SEM (cell line): ENCODE results near the genes COL24A1, CLCA2 and CLCA4.

- PRO-cap: no peak
Observed at GRCh38 chr1:85328801-85329457, 52.5 kb upstream of the BCL10 start.

DNA sequence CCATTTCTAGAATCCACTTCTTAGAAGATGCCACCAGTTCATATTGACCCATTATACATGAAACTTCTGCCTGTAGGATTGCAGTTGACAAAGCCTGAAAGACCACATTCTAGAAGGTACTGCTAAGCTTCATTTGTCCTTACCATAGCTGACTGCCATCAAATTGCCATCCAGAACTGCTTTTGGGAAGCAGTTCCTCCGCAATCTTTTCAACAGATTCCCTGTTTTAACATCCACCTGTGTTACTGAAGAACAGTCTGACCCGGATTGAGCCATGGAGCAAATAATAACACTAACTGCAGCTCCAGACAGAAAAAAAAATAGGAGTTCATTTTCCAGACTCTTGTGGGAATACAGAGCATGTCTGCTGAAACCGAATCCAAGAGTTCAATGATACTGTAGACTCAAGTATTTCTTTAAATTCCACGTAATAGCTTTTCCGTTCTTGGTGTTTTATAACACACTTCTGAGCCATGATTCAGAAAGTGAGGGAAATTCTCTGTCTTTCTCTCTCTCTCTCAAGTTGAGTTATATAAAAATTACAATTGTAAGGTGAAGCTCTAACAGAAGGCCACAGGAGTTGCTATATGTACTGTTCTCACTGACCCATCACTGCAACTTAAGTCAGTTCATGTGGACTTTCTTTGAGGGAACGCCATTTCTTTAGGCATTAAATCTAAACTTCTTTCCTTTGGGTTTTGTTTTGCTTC, 60.6 kb downstream of the DDAH1 start:
- PRO-cap: no peak

- PRO-cap: no peak
Observed at GRCh38 chr1:85525433-85526149, 55.0 kb upstream of the CCN1 start.

DNA sequence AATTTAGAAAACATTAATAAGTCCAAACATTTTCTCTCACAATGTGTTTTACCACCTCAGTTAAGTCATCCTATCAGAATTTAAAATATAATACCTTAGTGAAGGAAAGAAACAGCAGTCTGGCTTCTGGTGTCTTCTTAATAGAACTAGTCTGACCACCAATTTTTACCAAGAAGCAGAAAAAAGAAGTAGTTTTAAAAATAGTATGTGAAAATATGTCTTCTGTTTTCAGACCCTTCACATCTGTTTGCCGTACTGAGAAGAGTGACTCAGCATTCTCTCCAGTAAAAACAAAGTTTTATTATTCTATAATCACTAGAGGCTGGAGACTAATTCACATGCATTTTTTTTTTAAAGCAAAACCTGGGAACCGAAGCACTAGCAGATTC, 163.8 kb downstream of the COL24A1 start:
- PRO-cap: no peak

DNA sequence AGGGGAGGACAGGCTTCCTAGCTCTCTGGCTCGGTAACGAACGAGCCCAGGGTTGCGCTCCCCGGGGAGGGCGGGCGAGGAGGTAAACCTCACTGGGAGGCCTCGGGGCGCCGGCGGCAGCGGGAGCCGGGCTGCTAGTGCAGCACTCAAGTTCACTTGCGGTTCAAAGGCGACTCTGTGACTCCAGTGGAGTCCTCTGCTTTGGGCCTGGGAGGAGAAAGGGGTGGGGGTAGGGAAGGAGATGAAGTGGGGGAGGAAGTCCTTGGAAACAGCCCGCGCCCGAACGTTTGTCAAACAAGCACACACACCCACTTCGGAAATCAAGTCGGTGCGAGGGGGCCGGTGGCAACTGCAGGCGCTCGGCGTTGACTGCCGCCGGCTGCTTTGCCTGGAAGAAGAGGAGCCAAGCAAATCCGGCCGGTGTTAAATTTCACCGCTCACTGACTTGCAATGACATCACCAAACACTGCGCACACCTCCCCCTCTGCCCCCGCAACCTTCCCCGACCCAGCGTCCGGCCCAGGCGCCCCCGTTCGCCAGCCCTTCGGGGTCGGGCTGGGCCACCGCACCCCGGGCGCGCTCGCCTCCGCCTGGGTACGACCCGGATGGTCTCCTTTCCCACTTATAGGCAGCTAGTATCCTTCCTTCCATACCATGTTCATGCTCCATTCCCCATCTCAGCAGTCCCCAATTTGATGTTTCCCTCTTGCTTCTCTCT, at the start of gene COL24A1:
Gene COL24A1 (minus strand): TSS at position 188 of the 718 bp plus-strand sequence.
- PRO-cap: no peak

GRCh38 chr1:86423410-86424377, at the start of gene CLCA2:
TSS of gene CLCA2 (plus strand) at chr1:86424171.
- PRO-cap: no peak

- PRO-cap: no peak
Observed at GRCh38 chr1:86546731-86547466, at the start of gene CLCA4. TSS of gene CLCA4 (plus strand) at chr1:86547078.

DNA sequence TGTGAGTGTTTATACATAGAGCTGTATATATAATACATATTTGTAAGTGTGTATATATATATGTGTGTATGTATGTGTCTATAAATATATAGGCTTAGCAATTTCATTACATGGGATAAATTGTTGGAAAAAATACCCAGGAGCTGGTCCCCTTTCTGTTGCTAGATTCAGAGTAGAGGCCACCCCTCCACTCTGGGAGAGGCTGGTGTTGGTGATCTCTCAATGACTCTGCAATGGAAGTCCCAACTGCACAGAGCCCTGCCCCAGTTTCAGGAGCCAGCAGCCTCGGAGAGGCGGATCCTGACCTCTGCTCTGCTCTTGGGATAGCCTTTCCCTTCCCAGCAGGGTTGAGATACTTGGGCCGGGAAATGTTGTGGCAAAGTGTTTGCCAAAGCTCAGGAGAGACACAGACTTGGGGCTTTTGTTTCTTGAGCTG, 194.2 kb upstream of the LMO4 start:
- PRO-cap: no peak

DNA sequence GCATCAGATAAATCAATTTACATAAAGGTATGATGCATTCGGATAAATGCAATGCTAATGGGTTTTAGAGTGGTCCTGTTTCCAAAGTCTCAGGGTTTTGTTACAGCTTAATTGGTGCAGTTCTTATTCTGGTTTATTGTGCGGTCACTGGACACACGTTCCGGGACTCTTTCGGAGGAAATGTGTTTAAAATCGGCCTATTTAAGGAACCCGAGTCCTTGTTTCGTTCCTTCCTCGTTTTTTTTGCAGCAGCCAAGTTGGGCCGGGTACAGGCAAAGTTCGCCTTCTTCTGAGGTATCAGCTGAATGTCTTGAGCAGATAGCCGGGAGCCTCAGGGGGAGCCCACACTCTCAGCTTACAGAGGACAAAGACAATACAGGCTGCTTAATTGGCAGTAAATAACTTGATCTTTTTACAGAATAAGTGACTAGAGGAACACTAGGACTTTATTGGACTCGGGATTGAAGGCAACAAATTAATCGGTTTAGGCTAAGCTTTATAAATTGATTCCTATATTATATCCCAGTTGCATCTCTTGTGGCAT, 1.8 kb downstream of the LMO4 start:
- PRO-cap: unidirectional peak, plus-strand start at position 229 of the sequence; unidirectional peak, plus-strand start at position 314 of the sequence

DNA sequence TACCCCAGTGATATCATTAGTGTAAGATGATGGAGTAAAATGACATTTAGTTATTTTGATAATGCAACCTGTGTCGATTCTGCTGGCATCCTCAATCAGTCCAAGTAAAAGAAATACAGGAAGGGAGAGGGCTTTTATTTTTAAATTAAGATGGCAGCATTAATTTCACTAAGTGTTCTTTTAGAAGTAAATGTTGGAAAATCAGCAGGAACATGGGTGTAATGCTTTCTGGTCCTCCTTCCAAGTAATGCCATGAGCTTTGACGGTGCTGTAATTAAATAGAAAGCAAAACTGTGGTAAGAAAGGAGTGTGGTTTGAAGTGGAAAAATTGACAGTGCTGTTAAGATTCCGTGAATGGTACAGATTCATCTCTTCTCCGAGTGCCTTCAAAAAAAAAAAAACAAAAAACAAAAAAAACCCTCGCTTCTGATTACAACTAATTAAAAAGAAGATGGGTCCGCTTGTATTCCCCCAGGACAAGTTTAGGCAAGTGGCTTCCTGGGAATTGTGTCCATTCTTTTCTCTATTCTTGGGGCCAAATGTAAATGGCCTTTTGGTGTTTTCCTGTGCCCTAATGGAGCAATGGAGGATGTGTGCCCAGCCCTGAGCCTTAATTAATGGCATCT, 5.0 kb downstream of the LMO4 start:
- PRO-cap: bidirectional peak, plus-strand start at position 334 of the sequence, minus-strand start at position 251 of the sequence

DNA sequence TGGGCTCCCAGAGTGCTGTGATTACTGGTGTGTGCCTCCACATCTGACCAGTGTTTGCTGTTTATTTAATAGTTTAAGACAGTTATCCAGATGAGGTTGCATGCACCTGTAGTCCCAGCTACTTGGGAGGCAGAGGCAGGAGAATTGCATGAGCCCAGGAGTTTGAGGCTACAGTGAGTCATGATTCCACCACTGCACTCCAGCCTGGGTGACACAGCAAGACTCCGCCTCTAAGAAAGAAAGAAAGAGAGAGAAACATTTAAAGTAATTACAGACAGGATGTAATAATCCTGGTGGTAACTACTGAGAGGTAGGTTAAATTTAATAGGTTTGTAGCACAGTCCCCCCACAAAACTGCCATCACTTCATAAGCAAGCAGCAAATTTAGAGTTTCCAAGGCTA, 89.5 kb downstream of the PKN2 start:
- PRO-cap: no peak

DNA sequence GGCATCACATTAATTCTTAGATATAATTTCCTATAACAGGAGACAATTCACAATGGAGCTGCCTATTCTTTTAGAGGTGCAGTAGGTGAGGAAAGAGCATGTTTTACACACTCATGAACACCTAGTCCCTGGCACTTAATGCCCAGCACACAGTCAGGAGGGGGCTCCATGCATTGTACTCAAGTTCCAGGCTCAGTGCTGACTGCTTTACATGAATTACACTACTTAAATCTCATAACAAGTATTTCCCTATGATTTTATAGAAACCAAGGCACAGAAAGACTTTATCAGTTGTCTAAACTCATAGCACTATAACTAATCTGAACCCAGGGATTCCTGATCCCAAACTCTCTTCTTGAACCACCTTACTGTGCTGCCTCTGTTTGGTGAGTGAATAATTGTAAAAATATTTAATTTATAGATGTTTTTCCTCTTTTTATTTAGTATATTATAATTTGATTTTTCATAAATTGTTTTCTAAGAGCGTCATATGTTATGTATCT, 457 bp upstream of the GBP3 start:
- PRO-cap: no peak

DNA sequence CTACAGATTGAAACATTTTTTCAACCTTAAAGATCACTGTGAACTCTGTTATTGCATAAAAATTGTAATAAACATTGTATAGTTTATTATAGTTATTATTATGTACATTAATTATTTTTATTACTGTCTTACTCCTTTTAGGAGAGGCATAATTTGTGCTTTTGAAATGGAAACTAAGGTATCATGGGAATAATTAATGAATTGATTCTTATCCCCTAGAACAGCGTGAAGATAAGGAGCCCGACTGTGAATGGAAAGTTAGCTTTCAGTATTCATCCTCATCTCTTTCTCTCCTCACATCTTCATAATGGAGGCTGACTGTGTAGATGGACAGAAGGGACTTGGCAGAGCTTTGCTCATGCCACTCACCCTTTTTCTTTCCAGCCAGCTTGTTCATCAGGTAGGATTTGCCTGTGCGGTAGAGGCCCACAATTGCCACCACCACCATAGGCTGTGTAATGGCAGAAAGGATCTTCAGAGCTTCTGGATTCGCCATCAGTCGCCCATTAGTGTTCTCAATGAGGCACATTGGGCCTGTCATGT, 2.3 kb downstream of the GBP1 start:
- PRO-cap: no peak

GRCh38 chr1:89068696-89069401, 3.8 kb upstream of the GBP1 start:
- PRO-cap: no peak

- PRO-cap: no peak
Observed at GRCh38 chr1:89110133-89110421, 15.8 kb downstream of the GBP2 start.

- PRO-cap: unidirectional peak, plus-strand start at chr1:89200779
Observed at GRCh38 chr1:89200667-89200980, 1.9 kb upstream of the GBP4 start.

DNA sequence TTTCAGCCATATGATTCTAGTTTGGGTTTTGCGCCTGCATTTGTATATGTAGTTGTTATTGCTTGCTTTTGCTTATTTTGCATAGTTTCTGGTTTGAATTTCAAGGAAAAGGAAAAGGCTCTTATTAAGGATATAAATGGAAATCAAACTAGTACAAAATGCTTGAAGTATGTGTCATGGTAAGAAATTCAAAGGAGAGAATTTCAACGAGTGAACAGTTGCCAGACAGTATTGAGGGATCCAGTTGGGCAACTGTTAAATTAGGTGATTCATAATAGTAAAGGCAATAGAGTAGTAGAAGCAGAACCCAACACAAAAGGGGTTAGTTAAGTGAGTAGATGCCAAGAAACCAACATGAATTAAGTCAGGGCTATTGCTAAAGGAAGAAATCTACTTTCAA, 1.1 kb downstream of the GBP5 start:
- PRO-cap: no peak

- PRO-cap: no peak
Observed at GRCh38 chr1:89279133-89279705, 6.6 kb upstream of the GBP5 start.

- PRO-cap: no peak
Observed at GRCh38 chr1:89566449-89567419, 42.1 kb downstream of the LRRC8B start.

- PRO-cap: no peak
Observed at GRCh38 chr1:89583165-89583966, 49.6 kb upstream of the LRRC8C start.